ENCODE data around the gene CERCAM.

DNA sequence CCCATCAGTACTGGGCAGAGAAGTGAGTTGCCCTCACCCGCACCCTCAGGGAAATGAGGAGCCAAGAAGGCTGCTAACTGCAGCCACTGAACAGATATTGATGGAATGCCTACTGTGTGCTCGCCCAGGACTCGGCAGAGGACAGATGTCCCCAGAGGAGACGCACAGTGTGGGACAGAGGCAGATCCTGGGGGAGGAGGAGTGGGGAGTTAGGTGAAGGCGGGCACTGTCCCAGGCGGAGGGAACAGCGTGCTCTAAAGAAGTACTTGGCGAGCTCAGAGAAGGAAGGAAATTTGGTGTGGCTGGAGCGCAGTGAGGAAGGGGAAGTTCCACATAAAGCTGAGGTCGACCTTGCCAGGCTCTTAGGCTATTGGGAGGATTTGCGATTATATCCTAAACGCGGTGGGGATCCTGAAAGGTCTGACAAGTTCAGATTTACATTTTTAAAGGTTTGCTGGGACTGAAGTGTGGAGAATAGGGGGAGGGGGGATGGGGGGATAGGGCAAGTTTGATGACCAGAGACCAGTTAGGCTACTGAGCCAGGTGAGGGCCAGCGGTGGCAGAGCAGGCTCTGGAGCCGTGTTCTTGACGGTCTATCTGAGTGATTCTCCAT, 23.6 kb upstream of the CERCAM start:
- PRO-cap = no peak

GRCh38 chr9:128420687-128421602, at the start of gene CERCAM:
TSS of gene CERCAM (plus strand) at chr9:128420857.
- PRO-cap = bidirectional peak, plus-strand start at chr9:128420835, minus-strand start at chr9:128420766

GRCh38 chr9:128456555-128457373, 958 bp downstream of the ODF2 start:
- PRO-cap = unidirectional peak, minus-strand start at chr9:128456824

- PRO-cap = no peak
Observed at GRCh38 chr9:128472765-128473443, 17.1 kb downstream of the ODF2 start.

GRCh38 chr9:128483699-128484107, 20.8 kb upstream of the GLE1 start:
- PRO-cap = no peak

DNA sequence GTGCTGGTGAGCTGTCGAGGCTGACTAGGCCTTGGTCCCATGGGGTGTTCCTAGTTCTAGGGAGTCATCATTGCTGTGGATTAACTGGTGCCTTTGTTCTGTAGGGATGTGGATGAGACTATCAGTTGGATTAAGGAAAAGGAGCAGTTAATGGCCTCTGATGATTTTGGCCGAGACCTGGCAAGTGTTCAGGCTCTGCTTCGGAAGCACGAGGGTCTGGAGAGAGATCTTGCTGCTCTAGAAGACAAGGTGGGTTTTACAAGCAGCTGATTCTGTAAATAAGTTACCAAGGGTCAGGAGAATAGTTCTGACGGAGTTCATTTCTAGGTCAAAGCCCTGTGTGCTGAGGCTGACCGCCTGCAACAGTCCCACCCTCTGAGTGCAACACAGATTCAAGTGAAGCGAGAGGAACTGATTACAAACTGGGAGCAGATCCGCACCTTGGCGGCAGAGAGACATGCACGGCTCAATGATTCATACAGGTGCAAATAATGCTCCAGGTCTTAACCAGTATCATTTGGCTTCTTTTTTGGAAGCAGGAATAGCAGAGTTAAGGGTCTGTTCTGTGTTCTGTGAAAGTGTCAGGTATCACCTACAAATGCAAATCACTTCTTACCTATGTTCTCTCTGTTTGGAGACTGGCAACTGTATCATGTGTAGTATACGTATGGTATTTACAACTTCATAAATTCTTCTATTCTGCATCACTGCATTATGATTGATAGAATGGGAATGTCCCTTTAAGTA, 24.8 kb downstream of the SPTAN1 start:
- PRO-cap = no peak

- PRO-cap = no peak
Observed at GRCh38 chr9:128634818-128635394, 21.7 kb downstream of the DYNC2I2 start.

DNA sequence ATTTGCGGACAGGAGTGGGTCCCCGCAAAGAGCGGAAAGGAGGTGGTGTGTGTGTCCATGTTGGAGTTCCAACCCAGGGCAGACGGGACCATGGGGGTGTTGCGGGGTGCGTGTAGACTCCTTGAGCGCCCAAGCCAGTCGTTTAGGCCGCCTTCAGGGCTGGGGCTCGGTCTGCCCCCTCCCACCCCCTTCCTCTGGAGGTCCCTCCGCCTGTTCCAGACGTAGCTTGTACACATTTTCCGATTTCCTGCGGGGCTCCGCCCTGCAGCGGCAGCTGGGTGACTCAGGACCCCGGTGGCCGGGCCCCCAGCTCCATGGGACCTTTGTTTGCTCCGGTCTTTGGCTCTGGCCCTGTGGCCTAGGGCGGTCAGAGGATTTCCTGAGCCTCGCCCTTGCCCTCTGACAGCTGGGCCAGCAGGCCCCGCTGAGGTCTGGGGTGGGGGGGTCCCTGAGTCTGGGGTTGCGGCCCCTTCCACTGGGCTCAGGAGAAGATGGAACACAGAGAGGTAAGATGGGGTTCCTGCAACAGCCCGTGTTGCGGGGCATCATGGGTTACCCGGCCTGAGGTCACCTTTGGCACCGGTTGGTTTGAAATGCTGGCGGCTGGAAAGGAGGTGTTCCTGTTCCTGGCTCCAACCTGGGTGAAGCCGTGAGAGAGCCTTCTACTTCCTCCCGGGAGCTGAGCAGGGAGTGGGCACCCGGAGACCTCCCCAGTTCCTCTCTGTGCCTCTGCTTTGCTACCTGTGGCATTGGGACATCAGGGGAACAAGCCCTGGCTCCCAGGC, 1.5 kb downstream of the PKN3 start:
- PRO-cap = bidirectional peak, plus-strand start at position 402 of the sequence, minus-strand start at position 140 of the sequence

- PRO-cap = no peak
Observed at GRCh38 chr9:128883387-128883627, 1.4 kb downstream of the LRRC8A start.

DNA sequence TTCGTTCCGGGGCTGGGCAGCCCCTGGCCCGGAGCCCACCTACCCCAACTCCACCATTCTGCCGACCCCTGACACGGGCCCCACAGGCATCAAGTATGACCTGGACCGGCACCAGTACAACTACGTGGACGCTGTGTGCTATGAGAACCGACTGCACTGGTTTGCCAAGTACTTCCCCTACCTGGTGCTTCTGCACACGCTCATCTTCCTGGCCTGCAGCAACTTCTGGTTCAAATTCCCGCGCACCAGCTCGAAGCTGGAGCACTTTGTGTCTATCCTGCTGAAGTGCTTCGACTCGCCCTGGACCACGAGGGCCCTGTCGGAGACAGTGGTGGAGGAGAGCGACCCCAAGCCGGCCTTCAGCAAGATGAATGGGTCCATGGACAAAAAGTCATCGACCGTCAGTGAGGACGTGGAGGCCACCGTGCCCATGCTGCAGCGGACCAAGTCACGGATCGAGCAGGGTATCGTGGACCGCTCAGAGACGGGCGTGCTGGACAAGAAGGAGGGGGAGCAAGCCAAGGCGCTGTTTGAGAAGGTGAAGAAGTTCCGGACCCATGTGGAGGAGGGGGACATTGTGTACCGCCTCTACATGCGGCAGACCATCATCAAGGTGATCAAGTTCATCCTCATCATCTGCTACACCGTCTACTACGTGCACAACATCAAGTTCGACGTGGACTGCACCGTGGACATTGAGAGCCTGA, 13.3 kb upstream of the PHYHD1 start:
- PRO-cap = no peak

- PRO-cap = no peak
Observed at GRCh38 chr9:128913093-128913893, 7.5 kb upstream of the PHYHD1 start.

GRCh38 chr9:128918753-128919862, 1.7 kb upstream of the PHYHD1 start:
- PRO-cap = no peak

DNA sequence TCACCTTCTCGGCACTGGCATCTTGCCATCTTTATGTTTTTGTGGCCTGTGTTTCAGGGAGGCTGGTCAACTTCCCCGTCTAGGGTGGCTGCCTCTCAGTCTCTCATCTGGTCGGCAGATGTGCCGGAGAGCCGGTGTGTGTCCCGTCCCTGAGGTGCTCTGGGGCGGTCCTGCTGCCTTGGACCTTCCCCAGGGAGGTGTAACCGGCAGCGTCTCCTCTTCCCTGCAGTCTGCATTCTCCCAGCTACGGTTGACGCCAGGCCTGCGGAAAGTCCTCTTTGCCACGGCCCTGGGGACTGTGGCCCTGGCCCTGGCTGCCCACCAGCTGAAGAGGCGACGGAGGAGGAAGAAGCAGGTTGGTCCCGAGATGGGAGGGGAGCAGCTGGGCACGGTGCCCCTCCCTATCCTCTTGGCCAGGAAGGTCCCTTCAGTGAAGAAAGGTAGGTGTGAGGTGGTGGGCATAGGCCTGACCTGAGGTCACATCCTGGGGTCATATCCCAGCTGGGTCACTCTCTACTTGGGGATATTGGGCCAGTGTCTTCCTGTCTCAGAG, 5.7 kb downstream of the MIGA2 start:
- PRO-cap = no peak

GRCh38 chr9:129052544-129053071, 16.2 kb downstream of the MIGA2 start:
- PRO-cap = no peak

- PRO-cap = bidirectional peak, plus-strand start at chr9:129140114, minus-strand start at chr9:129139959
Observed at GRCh38 chr9:129139749-129140478, 28.7 kb downstream of the PTPA start.

DNA sequence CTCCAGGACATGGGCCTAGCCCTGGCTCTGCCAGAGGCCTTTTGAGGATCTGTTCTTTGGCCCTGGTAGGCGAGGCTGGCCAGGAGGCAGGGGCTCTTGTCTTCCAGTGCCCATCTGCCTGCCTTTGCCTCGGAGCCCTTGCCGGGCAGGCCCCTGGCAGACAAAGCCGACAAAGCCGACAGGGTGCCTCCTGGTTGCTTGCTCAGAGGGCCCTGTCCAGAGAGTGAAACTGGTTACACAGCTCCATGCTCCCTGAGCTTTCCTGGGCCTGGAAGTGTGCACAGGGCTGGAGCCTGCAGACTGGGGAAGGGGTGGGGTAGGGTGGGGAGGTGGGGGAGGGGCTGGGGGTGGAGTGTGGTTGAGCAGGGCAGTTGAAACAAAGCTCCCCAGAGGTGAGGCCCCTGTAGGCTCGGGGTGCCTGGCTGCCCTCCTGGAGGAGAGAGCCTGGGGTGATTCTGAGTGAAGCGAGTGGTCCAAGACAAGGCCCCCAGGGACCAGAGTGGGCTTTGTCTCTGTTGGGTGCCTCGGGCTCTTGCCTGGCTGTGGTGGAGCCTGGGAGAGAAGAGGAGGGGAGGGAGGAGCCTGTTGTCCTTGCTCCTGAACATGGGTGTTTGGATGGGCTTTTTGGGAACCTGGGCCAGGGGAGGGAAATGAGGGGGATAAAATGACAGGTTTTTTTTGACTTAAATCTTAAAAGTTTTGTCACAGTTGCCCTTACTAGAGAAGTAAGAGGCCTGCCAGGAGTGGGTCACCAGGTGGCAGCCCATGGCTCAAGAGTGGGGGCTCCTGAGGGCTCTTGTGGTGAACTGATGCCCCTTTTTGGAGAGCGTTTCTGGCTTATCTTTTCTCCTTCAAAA, 29.5 kb downstream of the PTPA start:
- PRO-cap = bidirectional peak, plus-strand start at position 379 of the sequence, minus-strand start at position 264 of the sequence

DNA sequence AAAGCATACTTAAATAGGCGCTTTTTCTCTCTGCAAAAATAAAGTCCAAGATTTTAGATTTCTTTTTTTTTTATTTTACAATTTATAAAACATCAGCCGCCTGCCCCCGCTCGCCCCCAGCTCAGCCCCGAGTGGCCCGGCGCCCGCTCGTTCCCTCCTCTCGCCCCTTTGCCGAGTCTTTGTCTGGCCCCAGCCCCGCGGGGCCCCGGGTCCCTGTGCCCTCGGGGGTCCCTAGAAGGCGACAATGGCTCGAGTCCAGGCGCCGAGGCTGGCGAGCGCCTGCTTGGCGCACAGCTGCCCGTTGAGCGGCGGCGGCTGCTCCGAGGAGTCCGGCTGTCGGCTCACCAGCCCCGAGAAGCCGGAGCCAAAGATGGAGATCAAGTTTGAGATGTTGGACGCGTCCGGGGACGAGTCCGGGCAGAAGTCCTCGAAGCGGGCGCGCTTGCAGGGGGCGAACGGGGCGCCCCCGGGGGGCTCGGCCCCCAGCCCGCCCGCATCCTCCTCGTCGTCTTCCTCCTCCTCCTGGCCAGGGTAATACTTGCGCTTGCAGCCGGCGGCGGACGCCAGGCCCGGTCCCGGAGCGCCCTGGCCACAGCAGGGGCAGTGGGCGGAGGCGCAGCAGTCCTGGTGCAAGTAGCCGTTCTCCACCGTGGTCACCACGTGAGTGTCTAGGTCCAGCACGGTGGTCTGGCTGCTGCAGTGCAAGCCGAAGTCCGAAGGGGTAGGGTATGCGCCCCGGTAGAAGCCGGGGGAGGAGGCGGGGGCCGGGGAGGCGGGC, 1.3 kb downstream of the IER5L start:
- PRO-cap = bidirectional peak, plus-strand start at position 699 of the sequence, minus-strand start at position 513 of the sequence

DNA sequence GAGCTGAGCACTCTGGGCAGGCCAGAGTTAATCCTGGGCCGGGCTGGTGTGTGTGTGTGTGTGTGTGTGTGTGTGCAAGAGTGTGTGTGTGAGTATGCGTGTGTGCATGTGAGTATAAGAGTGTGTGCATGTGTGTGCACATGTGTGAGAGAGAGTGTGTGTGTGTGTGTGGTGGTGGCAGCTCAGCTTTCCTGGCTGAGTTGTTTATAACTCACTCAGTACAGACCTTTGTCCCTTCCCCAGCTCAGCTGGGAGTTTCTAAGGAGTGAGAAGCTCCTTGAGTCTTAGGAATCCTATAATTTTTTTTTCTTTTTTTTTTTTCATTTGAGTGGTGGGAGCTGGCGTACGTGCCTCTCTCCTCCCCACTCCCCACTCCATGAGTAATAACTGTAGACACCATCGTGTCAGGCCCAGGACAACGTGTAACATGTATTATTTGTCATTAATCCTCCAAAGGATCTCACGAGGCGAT, 5.9 kb upstream of the IER5L start:
- PRO-cap = no peak

DNA sequence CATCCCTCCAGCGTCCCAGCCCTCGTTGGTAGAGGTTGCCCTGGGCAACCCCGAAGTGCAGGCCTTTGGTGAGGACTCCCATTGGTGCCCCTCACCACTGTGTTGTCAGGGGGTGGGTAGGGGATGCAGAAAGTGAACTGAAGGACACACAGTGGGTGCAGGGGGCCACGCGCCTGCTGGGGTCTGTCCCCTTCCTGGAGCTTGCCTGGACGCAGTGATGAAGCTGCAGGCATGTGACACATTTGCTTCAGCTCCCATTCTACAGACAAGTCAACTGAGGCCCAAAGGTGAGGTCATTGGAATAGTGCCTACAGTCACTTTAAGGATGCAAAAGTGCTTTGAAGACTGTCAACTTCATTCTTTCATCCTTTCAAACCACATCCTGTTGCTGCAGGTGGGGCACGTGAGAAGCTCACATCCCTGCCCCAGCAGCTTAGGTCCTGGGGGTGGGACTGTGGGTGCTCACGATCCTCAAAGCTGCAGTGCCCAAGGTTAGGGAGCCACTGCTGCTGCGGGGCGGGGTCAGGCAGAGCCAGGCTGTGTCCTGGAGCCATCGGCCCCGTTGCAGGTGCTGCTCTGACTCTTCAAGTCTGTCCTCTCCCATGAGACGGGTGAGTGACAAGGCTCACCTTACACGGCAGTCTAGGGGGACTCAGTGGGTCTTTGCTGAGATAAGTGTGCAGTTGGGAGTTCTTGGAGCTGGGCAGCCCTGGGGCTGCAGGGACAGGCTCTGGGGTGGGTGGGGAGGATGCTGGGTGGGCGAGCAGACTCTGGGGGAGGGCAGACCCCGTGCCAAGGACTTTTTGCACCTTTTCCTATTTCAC, 57.9 kb upstream of the IER5L start:
- PRO-cap = no peak

GRCh38 chr9:129336410-129337395, 158.6 kb upstream of the IER5L start:
- PRO-cap = bidirectional peak, plus-strand start at chr9:129336923, minus-strand start at chr9:129336737